ENCODE results near the gene IGSF21.

DNA sequence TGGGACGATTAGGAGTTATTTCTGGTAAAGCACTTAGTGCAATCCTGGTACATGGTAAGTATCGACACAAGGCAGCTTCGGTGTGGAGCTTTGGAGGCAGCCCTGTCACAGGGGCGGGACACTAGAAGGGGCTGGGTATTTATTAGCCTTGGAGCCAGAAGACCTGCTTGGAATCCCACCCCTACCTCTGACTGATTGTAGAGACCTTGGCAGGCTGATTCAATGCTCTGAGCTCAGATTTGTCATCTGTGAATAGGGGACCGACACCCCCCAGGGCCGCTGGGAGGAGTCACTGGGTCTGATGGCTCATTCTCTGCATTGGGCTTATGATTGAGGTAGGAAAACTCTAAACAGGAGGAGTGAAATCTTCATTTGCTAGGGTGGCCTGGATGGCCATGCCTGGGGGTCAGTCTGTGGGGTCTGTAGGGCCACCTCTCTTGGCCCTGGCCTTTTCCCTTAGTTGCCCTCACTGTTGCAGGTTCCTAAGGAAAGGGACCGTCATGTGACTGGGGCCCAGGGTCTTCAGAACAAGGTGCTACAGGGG is 19.8 kb downstream of the ARHGEF10L start:
- RRBS, result no CpG with 5 or more reads among the region's 7 CpGs

DNA sequence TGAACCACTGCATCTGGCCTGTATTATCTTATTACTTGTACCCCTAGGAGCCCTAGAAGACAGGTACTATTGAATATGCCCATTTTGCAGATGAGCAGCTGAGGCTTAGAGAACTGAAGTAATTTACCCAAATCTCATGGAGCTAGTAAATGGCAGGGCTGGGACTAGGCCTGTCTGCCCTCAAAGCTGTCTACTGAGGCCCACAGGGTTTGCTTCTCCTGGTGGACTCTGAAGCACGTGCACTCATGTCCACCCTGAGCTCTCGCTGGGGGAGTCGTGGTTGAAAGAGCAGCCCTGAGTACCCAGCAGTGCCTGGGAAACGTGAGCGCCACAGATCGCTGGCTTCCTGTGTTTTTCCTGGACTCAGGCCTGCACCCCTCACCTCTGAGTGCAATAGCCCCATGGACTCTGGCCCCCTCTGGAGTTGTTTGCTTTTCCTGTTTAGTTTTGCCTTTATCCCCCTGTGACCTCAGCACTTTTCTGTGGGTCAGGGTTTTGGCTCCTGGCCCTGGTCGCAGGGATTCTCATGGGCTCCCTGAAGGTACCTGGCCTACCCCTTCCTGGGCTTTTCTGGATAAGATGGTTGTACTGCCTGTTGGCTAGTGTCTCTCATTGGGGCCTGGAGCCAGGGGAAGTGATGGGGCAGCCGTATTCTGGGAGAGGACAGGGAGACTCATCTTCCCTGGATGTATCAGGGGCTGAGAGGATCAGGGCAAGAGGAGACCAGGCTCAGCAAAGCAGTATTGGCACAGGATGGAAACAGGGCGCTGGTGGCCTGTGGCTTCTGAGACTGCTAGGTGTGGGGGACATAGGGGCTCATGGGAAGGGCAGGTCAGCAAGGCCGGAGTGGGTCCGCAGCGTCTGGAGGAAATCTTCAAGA is 52.6 kb downstream of the ARHGEF10L start:
- RRBS, result no CpG with 5 or more reads among the region's 12 CpGs

- RRBS, result no CpG with 5 or more reads among the region's 3 CpGs
Measured at GRCh38 chr1:17605364-17605561, 65.8 kb downstream of the ARHGEF10L start.

DNA sequence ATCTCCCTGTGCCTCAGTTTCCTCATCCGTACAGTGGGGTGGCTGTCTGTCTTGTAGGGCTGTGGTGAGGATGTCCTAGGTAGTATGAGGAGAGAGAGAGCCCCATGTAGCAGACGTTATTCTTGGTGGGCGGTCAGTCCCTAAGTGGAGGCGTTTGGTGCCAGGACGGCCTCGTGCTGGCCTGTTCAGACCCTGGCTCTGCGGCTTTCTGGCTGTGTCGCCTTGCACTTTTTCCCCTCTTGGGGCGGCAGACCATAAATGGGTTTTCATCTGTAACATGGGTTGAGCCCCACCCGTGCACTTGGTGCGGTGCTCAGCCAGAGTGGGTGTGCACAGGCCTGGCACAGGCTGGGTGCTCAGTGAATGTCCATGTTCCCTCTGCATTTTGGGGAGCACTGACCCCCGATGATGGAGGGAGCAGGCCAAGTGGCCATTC is 78.2 kb downstream of the ARHGEF10L start:
- RRBS, result no CpG with 5 or more reads among the region's 12 CpGs

GRCh38 chr1:17624715-17625546 is 85.4 kb downstream of the ARHGEF10L start:
- RRBS, result no CpG with 5 or more reads among the region's 7 CpGs

- RRBS, result 2% methylated on average over 28 of the region's 116 CpGs
Measured at GRCh38 chr1:18107452-18108670, at the start of gene IGSF21. TSS of gene IGSF21 (plus strand) at chr1:18107798.

DNA sequence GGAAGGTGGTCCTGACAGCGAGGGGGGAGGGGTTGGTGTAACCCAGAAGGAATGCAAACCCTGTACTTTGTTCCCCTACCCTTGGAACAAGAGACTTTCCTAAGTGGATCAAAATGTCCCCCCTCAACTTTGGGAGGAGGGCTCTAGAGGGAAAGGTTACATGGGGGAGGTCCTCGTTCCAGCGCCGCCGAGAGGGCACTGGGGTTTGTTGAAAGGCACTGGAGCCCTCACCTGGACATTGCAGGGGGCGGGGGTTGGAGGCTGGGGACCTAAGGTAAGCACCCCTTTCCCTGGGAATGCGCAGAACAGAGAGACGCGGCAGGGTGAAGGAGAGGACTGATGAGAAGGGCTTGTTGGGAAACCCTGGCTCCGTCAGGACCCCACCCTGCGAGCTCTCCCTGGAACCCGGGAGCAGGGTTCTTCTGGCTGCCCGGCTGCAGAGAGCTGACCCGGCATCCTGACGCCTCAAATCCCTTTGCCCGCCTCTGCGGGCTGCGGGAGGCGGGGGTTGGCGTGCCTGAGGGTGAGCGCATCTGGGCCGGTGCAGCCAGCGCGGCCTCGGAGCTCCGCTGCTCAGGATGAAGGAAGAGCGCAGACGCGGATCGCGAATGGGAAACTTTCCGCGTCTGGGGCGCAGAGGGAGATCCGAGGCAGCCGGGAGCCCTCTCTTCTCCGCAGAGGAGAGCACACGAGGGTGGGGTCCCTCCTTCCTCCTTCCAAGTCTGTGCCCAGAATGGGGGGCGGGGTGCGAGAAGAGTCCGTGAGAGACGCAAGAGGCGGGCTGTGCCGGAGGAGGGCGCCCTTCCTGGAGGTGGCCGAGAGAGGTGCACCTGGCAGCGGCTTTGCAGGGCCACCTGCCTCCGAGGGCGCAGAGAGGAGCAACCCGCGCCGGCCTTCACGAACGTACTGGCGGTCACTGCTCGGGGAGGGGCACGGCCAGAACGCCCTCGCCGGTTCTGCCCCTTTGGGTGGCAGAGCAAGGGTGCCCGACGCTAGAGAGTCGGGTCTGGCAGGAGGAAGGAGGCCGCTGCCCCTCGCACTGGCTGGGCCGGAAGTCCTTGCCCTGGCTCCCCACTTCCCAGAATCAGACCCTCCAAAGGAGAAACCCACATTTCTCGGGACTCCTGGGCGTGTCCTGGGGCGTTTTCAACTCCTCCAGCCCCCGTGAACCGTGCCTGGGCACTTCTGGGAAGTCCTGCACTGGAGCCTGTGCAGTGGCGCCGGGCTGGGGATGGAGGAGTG is 2.4 kb downstream of the IGSF21 start:
- RRBS, result 2% methylated on average over 35 of the region's 73 CpGs

DNA sequence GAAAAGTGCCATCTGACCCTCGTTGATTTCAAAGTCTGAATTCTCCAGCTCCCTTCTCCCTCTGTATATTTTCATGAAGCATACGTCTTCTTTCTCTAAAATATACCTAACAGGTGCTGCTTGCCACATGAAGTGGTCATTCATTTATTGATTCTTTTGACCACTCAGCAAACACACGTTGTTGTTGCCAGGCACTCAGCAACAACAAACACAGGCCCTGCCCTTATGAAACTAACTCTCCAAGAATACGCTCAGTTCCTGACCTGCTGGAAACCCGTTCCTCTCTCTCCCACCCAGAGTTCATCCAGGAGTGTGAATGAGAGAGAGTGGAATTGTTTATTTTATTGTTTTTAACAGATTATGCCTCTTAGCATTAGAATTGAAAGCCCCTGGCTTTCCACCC is 181.3 kb upstream of the KLHDC7A start:
- RRBS, result no CpG with 5 or more reads among the region's 5 CpGs

GRCh38 chr1:18807235-18807819 is 52.1 kb downstream of the TAS1R2 start:
- RRBS, result no CpG with 5 or more reads among the region's 7 CpGs

DNA sequence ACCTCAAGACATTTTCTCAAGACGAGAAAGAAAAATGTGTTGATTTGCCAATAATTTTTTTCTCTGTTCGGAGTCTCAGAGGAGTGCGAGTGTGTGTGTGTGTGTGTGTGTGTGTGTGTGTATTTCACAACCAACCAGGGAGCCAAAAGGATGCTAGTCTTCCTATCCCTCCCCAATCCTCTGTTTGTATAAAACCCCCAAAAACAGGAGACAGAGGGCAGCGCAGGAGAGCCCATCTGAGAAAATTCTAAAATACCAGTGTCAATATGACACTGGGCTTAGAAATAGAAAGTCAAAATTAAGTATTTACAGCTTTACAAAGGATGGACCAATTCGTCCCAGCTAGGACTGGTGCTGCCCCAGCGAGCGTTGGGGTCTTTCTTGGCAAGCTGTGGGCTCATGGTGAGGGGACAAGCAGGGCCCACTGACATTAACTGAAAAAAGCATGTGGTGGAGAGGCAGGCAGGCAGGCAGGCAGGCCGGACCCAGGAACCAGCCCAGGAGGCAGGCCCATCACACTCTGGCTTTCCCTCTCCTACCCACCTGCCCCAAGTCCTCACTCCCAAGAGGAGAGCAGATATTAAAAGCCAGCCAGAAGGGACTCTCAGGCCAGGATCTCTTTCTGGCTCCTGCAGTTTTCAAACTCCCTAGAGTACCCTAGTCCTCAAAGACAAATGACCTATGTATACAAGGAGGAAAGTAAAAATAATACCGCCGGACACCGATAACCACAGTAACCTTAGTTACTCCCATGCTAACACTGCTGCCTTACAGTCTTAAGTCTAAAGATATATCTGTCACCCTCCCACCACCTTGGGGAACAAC is 3.5 kb upstream of the ALDH4A1 start:
- RRBS, result no CpG with 5 or more reads among the region's 11 CpGs

DNA sequence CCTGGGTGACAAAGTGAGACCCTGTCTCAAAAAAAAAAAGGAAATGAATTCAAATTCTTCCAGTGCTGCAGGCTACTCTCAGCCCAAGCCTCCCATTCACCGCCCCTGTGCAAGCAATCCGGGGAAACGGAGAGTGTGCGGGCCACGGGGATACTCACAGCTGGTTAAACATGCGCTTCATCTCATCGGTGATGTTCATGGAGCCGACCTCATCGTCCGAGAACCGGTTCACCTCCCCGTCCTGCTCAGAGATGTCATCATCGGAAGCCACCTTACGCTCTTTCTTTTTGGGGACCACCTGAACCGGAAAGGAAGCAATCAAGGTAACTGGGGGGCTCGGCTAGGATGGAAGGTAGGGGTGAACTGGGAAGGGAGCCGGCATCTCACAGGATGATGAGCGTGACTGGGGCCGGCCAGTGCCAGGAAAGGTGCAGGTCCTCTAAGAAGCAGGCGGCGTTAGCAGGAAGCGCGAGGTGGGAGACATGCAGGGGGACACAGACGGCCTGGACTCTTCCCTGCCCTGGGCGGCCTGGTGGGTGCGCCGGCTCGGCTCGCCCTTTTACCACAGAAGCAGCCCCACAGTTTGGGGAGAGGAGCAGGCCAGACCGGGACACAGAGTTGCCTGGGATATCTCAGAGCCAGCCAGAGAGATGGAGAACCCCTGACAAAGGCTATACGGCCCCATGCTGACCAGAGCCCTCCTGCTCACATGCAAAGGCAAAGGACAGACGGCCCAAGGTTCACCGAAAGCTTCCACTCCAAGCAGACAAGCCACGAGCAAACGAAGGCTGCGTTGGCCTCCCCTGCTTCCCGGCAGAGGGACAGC is 14.6 kb upstream of the ALDH4A1 start:
- RRBS, result 93% methylated on average over 17 of the region's 37 CpGs

DNA sequence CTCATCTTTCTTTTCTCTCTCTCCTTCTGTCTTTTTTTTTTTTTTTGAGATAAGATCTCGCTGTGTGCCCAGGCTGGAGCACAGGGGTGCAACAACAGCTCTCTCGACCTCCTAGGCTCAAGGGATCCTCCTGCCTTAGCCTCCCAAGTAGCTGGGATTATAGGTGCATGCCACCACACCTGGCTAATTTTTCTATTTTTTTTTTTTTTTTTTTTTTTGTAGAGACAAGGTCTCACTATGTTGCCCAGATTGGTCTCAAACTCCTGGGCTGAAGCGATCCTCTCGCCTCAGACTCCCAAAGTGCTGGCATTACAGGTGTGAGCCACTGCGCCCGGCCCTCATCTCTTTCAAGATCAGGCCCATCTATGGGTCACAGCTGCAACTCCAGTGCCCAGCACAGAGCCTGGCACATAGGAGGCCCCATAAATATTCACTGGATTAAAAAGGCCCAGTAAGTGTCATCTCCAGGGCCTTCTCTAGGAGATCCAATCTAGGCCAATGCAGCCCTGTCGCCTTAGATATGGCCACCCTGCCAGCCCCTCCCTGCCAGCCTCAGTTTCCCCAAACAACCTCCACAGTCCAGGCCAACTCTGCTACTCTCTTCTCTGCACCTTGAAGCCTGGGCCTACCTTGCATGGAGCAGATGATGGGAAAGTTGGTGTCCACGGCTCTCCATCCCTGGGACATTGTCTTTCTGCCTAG is 20.7 kb downstream of the IFFO2 start:
- RRBS, result no CpG with 5 or more reads among the region's 8 CpGs

DNA sequence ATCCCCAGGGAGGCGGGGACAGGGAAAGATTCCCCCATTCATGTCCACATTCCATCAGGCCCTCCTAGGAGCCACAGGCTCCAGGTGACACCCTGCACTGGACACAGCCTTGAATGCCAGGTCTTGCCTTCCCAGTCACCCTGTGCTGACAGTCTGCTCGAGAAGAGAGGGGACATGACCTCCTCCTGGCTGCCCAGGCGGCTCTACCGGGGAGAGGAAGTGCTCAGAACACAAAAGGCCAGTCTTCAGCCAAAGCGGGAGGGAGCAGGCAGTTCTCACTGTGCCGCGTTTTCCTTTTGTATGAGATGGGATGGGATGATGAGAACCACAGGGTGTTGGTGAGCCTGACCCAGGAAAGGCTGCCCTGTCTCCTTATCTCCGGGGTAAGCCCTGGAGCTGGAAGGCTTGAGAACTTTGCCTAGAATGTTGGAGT is 14.6 kb downstream of the IFFO2 start:
- RRBS, result no CpG with 5 or more reads among the region's 8 CpGs

GRCh38 chr1:19093245-19094251 is 116.5 kb downstream of the UBR4 start:
- RRBS, result no CpG with 5 or more reads among the region's 18 CpGs

DNA sequence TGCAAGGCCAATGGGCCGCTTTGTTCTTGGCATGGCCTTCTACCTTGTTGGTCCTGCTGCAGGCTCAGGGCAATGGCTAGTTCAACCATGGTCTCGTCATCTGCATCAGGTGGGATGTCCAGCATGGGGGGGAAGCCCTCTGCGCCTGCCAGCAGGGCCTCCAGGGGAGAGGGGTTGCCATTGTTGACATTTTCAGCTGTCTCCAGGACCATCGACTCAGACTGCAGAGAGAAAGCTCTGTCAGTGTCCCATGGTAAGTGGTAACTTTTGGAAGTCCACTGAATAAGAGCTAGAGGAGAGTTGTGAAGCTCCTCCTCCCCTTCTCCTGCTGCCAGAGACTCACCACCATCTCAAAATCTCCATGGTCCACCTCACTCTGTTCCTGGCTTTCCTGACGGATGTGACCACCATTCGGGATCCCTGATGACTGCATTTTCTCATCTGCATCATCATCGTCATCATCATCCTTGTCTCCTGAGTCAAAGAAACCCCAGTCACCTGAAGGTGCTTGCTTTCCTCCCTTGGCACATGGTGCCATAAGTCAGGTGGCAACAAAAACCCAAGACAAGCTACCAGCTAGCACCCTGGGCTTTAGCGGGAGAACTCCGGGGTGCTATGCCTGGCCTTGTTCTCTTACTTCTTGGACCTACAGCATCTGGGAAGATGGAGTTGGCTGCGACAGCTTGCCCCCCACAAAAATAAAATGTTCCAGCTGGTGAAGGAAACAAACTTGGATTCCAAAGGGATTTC is 68.6 kb downstream of the UBR4 start:
- RRBS, result no CpG with 5 or more reads among the region's 10 CpGs

GRCh38 chr1:19159595-19160396 is 50.3 kb downstream of the UBR4 start:
- RRBS, result no CpG with 5 or more reads among the region's 10 CpGs

GRCh38 chr1:19164788-19165029 is 45.4 kb downstream of the UBR4 start:
- RRBS, result no CpG with 5 or more reads among the region's 6 CpGs

- RRBS, result no CpG with 5 or more reads among the region's 4 CpGs
Measured at GRCh38 chr1:19240874-19241255, 10.5 kb downstream of the EMC1 start.

- RRBS, result no CpG with 5 or more reads among the region's 6 CpGs
Measured at GRCh38 chr1:19272994-19273179, 15.7 kb downstream of the AKR7A3 start.

- RRBS, result no CpG with 5 or more reads among the region's 12 CpGs
Measured at GRCh38 chr1:19325265-19325674, 13.1 kb downstream of the SLC66A1 start.